RPMI7951 (cell line): ENCODE data around the gene LRRC14B.

GRCh38 chr5:14594-14948 is 77.4 kb upstream of the PLEKHG4B start:
- RAMPAGE, long total RNA: no peak

DNA sequence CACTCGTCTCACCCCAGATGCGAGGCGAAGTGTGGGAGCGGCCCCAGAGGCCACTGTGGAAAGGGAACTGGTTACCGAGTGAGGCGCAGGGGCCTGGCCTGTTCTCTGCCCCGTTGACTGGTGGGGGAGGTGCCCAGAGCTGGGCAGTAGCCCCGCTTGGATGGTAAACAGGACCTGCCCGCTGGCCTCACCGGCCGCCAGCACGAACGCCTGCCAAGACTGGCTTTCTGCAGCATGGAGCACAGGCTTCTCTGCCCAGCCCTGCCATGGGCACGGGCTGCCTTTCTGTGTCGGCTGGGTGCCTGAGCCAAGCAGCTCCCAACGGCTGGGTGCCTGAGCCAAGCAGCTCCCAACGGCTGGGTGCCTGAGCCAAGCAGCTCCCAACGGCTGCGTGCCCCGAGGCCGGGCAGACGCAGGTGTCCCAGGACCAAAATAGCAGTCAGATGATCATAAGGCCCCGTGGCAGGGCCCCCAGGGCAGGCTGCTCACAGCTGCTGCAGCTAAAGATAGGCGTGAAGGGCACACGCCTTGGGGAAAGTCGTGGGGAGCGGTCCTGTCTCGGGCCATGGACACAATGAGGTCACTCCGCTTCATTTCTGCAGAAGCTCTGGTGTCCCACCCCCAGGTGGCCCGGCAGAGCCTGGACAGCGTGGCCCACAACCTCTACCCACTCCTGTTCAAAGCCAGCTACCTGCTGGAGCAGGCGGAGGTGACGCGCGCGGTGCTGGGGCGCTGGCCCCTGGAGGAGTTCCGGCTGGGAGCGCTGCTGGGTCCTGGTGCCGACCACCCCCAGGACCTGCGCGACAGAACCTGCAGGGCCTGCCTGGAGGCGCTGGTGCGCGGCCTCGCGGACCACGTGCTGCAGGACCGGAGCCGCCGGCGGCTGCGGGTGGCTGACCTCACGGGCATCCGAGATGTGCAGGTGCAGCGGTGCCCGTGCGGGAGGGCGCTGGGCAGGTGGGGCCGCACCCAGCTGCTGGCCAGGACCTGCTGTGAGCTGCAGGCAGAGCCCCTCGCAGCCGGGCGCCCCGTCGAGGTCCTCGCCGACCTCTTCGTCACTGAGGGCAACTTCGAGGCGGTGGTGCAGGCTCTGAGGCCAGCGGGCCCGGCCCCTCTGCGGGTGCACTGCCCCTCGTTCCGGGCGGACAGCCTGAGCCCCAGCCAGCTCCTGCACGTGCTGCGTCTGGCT is at the start of gene LRRC14B:
TSS of gene LRRC14B (plus strand) at position 522 of the 1,189 bp plus-strand sequence.
- RAMPAGE, long total RNA: no peak

DNA sequence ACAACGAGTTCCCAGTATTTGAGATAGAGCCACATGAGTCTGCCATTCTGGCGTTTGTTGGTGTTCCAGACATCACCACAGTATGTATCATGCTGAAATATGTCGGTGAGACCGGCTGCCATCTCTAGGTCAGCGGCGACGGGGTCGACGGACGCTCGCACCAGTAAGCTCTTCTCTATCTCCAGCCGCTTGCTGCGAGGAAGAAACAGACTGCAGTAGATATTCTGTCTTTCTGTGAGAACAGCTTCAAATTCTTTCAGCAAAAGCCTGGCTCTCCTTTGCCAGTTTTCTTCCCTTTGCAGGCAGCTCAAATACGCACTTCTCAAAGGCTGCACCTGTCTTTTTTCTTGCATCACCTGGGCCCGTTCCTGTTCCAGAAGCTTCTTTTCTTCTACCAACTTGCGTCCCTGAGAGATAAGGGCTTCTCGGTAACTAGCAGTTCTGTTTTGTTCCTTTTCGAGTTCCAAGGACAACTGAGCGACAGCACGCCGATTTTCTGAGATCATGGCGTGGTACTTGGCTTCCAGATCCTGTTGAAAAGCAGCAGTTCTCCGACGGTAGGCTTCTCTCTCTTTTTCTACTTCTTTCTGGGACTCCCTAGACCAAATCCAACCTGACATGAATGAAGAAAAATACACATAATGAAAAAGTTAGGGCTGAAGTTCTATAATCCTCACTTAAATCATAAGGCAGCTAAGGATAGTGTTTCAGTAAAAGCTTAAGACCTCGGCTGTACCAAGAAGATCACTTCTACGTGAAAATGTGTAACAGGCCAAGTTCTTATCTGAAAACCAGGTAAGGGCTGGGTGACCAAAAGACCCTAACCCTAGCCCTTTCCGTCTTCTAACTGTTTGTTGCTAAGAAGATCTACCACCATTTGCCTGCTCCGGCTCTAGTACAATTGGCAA is 12.4 kb downstream of the CCDC127 start:
- RAMPAGE, long total RNA: no peak

- RAMPAGE, long total RNA: no peak
These were observed 24.2 kb downstream of the AHRR start for GRCh38 chr5:345648-346228.

GRCh38 chr5:399383-399623 is 43.7 kb upstream of the EXOC3 start:
- RAMPAGE, long total RNA: no peak

DNA sequence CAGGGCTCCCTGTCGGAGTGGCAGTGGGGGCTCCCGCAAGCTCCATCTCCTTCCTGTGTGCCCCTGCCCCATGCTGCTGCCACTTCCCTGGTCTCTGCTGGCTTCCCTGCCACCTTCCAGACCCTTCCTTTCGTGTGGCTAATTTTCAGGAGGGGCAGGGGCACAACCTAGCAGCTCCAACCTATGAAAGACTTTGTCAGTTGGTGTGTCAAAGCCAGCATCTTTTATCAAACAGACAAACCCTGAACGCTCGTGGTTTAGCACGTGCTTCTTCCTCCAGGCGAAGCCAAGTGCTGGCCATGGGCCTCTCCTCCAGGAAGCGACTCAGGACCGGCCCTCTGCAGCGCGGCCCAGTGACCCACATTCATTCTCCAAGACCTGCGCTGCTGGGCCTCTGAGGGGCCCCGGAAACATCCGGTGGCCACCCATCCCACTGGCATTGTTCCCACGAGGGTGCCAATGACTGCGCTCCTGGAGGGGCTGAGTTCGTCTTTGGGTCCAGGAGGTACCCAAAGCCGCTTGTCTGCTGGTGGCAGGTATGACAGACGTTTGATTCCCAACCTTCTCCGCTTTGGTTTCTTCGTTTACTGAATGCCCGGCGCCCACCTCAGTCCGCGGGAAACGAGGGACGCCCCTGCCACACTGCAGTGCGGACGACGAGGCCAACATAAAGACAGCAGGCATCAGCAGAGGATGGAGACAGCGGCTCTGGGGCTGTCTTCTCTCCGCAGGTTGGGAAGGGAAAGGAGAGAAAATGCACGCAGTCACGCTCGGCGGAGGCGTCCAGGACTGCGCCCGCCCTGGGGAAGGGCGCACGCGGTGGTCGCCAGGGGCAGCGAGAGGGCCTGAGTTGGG is 610 bp upstream of the EXOC3 start:
- RAMPAGE, long total RNA: no peak

DNA sequence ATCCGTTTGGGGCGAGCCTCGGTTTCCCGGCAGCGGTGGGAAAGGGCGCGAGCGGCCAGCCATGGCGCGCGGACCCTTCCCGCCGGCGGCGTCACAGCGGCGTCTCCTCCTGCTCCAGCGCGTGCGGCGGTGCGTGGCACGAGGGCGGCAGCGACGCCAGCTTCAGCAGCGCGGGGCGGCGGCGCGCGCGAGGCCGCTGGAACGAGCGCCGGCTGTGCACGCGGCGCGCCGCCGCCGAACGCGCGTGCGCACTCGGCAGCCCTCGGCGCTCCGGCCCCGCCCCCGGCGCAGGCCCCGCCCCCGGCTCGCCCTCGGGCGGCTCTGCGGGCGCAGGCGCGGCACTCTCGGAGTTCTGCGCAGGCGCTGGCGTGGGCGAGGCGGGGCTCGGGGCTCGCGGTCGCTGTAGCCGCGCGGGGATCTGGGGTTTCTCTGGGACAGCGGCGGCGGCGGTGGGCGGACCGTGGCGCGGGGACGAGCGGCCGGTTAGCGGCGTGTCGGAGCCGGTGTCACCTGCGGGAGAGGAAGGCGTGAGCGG is 30.0 kb downstream of the EXOC3 start:
- RAMPAGE, long total RNA: no peak

- RAMPAGE, long total RNA: no peak
These were observed 8.4 kb upstream of the SLC9A3 start for GRCh38 chr5:532471-533252.

- RAMPAGE, long total RNA: no peak
These were observed 31.7 kb upstream of the SLC9A3 start for GRCh38 chr5:556007-556344.

DNA sequence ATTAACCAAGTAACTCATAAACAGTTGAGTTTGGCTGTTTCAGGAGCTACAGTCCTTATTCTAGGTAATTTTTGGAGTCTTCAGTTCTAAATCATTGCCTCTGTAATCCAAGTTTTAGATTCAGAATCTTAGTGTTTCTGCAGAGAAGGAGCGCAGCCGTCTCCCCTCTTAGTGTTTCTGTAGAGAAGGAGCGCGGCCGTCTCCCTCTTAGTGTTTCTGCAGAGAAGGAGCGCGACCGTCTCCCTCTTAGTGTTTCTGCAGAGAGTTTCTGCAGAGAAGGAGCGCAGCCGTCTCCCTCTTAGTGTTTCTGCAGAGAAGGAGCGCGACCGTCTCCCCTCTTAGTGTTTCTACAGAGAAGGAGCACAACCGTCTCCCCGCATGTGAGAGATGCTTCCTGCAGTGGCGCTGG is 10.7 kb downstream of the CEP72 start:
- RAMPAGE, long total RNA: no peak

- RAMPAGE, long total RNA: no peak
These were observed 31.7 kb downstream of the TPPP start for GRCh38 chr5:661295-661934.

DNA sequence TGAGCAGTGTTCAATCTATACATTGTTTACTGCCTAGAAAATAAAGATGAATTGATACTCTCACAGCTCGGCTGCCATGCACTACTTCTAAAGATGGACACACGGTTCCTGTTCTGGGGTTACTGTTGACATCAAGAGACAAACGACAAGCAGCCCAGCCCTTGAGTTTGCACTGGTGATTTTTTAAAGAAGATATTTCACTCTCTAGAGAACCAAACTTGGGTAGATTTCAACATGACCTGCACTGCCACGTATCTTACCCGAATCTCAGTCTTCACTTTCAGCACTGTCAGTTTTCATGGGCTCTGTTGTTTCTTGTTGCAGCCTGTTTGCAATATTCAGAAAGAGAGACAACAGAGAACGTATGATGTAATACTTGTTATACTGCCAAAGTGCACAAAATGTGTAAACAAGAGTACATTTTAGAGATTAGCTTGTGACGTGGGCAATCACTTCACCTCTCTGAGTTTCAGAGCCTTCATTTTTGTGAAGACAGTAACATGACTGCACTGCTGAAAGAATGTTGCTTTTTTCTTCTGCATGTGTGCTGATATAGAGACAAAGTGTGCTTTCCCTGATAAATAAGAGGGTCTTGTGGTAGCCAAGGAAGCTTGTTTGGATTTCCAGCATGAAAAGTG is 23.5 kb upstream of the TPPP start:
- RAMPAGE, long total RNA: no peak

GRCh38 chr5:776805-777202 is 7.7 kb downstream of the ZDHHC11B start:
- RAMPAGE, long total RNA: no peak

- RAMPAGE, long total RNA: no peak
These were observed 810 bp upstream of the ZDHHC11B start for GRCh38 chr5:785334-785744.

DNA sequence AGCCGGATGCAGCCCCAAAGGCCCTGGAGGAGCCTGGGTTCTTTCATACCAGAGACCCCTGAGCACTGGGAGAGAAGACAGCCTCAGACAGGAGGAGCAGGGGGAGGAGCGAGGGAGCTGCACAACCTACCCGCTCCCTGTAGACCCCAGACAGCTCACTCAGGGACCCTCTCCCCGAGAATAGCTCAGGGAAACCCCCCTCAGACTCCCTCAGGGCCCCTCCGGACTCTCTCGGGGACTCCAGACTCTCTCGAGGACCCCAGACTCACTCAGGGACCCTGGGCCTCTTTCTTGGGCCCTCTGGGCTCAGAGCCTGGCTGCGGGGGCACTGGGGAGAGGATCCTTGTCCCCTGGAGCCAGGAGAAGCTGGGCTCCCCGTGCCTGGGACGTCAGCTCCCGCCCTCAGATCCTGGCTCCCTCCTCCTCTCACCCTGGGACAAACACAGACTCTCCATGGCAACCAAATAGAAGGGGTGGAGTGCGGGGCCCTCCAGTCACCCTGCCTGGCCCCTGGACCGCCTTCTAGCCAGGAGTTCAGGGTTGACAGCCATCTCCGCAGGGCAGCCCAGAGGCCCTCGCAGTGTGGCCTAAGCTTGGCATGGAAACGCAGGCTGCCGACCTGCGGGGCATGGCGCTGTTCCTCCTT is 1.3 kb downstream of the ZDHHC11 start:
- RAMPAGE, long total RNA: no peak

GRCh38 chr5:1049082-1049879 is 40.7 kb downstream of the NKD2 start:
- RAMPAGE, long total RNA: no peak

DNA sequence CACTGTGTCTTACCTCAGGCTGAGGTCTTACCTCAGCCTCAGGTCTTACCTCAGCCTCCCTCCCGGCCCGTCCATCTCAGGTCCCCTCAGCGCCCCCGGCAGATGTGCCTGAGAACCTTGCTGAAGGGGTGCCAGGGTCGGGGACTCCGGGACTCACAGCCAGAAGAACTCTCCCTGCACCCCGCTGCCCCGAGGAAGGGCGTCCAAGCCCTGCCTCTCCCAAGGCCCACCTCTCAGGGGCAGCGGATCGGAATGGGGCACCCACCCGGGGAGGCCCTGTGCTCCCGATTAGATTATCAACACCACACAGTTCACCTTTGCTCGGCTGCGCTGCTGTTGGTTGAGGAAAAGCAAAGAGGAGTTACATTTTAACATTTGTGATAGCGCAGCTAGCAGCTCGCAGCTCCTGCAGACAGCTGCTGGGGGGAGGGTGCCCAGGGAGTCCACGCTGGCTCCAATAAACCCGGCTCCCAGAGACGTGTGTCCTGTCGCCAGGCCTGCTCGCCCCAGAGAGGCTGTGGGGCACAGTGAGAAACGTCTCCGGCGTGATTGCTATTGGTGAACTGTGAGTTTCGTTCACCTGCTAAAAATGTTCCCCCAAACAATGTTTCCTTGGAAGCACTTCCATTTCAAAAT is 18.7 kb upstream of the SLC6A19 start:
- RAMPAGE, long total RNA: no peak

- RAMPAGE, long total RNA: no peak
These were observed 26.8 kb downstream of the SLC6A18 start for GRCh38 chr5:1251770-1252573.

DNA sequence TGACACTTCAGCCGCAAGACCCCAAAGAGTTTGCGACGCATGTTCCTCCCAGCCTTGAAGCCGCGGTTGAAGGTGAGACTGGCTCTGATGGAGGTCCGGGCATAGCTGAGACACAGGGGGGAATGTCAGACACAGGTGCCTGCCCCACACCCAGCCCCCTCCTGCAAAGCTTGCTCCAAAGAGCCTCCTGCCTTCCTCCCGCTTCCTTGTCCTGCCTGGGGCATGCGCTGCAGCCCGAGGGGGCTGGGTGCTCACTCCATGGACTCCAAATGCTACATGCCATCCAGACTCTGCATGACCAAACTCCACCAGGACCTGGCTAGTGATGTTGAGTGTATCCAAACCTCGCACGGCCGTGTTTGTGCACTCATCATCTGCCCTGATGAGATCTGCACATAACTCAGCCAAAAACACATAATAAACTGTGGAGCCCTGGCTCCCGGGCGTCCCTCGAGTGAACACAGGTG is 34.3 kb downstream of the TERT start:
- RAMPAGE, long total RNA: no peak

- RAMPAGE, long total RNA: no peak
These were observed 3.2 kb downstream of the TERT start for GRCh38 chr5:1291657-1292039.